Endometrial microvascular endothelial cells (primary cell): Measurements from ENCODE around the gene KBTBD6.

DNA sequence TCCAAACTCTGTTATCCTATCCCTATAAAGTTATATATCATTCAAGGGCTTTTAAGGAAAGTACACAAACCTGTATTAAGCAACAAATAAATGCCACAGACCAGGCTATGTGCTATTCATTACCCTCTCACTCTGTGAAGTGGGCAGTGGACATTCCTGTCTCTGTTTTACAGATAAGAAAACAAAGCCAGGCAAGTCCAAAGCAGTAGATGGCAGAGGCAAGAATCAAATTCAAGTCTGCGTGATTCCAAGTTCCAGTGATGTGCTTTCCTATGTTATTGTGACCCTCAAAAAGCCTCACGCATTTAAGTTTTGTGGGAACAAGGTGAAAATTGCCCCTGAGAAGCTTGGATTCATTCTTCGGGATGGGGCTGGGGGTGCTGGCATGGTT lies 140.5 kb downstream of the LHFPL6 start:
- RAMPAGE, long total RNA = no peak

- RAMPAGE, long total RNA = no peak
Observed at GRCh38 chr13:39489946-39490629, 112.9 kb downstream of the LHFPL6 start.

DNA sequence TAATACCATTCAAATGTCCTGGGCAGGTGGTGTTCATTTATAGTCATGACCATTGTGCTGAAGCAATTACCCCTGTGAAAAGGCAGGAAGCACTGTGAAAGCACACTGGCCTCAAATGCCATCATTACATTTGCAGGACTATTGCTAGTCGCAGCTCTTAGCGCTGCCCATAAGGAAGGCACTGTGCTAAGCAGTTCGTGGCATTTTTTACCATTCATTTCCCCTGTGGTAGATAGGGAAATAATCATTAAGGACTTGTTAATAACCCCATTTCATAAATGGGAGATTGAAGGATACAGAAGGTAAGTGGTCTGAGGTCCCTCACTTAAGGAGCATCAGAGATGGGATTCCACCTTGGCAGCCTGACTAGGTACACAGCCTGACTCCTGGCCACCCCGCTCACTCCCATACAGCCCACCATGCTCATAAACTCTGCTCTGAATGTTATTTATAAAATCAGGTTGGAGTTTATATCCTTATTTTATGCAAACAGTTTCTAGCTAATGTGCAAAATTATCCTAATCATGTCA lies 108.8 kb downstream of the LHFPL6 start:
- RAMPAGE, long total RNA = no peak

DNA sequence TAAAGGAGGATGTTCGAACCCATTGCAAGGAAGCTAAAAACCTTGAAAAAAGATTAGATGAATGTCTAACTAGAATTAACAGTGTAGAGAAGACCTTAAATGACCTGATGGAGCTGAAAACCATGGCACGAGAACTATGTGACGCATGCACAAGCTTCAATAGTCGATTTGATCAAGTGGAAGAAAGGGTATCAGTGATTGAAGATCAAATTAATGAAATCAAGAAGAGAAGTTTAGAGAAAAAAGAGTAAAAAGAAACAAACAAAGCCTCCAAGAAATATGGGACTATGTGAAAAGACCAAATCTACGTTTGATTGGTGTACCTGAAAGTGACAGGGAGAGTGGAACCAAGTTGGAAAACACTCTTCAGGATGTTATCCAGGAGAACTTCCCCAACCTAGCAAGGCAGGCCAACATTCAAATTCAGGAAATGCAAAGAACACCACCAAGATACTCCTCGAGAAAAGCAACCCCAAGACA lies 85.9 kb downstream of the COG6 start:
- RAMPAGE, long total RNA = no peak

DNA sequence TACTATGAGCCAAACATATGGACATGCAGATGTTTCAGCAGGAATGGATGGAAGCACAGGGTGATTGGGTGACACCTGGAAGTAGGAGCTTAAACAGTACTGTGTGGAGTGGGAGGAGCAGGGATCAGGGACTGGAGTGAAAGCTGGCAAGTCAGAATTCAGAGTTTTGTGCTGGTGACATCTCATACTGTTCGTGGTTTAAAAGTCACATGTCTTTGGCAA lies 408.2 kb downstream of the COG6 start:
- RAMPAGE, long total RNA = no peak

- RAMPAGE, long total RNA = no peak
Observed at GRCh38 chr13:40115834-40116589, 460.6 kb downstream of the COG6 start.

- RAMPAGE, long total RNA = no peak
Observed at GRCh38 chr13:40192789-40193806, 473.3 kb downstream of the FOXO1 start.

DNA sequence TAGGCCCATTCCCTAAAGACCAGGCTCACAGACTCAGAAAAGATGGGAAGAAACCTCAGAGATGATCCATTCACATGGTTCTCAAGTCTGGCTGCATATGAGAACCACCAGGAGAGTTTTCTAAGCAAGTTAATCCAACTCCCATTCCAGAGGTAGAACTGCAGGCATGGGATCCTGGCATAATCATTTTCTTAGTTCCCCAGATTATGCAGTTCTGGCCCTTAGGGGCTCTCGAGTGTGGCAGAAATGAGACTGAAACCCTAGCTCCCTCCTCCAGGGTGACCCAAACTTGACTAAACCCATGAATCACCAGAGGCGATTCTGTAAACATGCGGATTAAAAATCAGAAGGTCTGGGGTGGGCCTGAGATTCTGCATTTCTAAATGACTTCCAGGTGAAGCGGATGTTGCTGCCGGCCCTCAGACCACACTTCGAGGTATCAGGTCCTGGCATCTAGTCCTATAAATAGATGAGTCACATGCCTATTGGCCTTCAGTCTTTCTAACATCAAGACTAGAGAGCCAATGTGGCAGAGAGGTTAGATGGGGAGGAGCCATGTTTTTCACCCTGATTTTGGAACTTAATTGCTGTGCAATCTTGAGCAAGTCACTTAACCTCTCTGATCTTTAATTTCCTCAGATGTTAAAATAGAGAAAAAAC lies 431.3 kb downstream of the FOXO1 start:
- RAMPAGE, long total RNA = no peak

- RAMPAGE, long total RNA = no peak
Observed at GRCh38 chr13:40313890-40314171, 352.6 kb downstream of the FOXO1 start.

GRCh38 chr13:40375702-40376470 lies 290.6 kb downstream of the FOXO1 start:
- RAMPAGE, long total RNA = no peak

- RAMPAGE, long total RNA = no peak
Observed at GRCh38 chr13:40441144-40441734, 225.2 kb downstream of the FOXO1 start.

- RAMPAGE, long total RNA = no peak
Observed at GRCh38 chr13:40587652-40588180, 78.7 kb downstream of the FOXO1 start.

- RAMPAGE, long total RNA = no peak
Observed at GRCh38 chr13:40649034-40649865, 17.2 kb downstream of the FOXO1 start.

DNA sequence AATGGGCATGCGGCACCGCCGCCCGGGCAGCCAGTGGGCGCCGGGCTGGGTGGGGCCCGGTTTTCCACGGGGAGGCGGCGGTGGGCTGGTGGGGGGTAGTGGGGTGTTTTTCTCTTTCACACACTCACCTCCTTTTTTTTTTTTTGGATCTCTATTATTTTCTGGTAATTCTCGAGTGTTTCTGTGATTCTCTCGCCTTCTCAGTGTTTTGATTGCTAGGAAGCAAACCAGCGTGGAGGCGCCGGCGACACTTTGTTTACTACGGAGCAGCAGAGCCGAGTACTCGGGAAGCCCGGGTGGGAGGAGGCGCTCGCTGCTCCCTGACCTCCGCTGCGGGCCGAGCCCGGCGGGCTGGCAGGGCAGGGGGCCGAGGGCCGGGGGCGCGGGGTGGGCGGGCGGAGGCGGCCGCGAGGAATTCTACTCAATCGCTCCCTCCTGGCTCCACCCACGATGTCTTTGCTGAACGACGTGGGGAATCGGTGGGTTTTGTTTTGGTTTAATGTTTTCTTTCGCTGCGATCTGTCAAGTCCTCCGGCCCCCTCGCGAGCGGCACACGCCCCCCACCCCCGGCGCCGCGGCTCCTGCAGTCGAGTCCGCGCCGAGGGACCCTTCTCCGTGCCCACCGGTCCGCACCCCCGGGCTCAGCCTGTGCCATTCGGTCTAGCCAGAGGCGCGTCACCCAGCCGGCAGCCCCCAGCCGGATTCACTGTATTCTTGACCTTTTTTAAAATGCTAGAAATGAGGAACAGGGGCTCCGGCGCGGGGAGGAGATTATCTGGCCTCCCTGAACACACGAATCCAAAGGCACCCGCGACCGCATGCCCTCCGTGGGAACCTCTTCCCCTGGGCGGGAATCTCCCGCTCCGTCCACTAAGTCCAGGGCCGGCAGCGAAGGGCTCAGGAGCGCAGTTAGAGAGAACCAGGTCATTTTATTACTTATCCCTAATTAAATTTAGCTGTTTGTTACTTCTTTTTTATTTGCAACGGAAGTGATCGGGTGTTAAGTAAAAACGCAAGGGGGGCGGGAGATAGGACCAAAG lies 587 bp upstream of the FOXO1 start:
- RAMPAGE, long total RNA = no peak

- RAMPAGE, long total RNA = no peak
Observed at GRCh38 chr13:41004652-41005368, 14.3 kb downstream of the ELF1 start.

- RAMPAGE, long total RNA = no peak
Observed at GRCh38 chr13:41057265-41057846, 4.0 kb upstream of the WBP4 start.

- RAMPAGE, long total RNA = no peak
Observed at GRCh38 chr13:41062263-41062622, 934 bp downstream of the WBP4 start.

DNA sequence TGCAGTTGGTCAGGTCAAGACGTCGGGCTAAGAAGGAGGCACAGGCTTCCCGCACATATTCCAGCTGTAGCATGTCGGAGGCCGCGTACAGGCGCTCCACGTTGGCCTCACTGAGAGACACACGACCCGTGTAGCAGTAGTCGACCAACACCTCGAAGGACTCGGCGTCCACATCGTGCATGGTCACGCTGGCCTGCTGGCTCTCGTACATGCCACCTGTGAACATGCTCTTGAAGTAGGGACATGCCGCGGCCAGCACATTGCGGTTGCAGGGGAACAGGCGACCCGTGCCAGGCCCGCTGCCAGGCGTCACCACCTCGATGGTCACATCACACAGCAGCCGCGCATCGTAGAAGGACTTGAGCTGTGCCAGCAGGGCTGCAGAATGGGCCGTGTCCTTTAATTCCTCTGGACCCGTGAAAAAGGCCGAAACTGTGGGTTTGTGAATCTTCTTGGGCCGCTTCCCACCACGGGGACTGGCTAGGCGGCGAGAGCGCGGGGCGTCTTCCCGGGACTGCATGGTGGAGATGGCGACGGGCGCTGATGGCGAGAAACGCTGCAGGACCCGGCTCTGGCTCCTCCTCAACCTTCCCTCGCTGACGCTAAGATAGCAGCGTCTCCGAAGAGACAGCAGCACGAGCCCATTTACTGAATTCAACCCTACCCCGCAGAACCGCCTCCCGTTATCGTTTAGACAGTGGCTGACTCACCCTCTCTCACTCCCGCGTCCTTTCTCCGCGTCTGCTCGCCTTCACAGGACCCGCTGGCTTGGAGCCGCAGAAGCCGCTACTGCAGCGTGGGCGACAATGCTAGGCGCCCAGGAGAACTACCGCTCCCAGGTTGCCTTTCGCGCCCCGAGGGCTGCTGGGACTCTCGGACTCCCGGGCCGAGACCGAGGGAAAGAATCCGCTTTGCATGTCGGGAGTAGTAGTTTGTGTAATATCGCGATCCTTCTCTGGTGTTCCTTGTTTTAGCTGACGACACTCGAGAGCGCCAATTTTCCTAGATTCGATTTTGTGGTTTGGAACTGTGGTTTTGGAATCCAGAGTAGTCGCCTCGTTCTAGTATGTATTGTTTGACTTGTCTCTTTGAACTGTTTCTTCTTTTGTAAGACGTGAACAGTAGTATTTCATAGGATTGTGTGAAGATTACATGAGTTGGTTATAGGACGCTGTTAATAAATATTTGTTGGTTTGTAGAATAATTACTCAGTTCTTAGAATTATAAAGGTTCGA lies at the start of gene KBTBD6:
KBTBD6 (minus strand) TSS at position 811 of the 1,235 bp plus-strand sequence.
- RAMPAGE, long total RNA = no peak

DNA sequence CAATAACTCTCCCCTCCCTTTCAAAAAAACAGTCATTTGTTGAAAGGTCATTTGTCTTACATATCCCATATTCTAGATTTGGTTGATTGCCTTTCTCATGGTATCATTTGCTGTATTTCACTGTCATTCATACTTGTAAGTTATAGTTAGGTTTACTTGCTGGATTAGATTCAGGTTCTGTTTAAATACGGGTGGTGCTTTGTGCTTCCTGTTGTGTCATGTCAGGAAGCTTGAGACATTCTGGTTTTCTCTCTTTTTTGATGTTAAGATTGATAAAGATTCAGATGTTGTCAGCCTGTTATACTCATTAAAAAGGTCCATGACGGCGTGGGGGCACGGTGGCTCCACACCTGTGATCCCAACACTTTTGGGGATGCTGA lies 45.6 kb downstream of the NAA16 start:
- RAMPAGE, long total RNA = no peak

DNA sequence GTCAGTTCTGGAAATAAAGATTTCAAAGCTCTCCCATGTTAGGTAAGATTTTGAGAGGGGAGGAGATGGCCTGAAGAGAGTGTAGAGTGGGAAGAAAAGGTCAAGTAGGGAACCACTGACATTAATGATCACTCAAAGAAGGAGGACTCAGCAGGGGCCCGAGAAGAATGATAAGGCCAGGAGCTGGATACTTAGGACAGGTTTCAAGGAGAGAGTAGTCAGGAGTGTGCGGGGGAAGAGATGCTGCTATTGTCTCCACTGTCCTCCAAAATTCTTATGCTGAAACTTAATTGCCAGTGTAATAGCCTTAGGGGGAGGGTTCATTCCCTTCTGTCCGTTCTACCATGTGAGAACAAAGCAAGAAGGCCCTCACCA lies 40.0 kb upstream of the RGCC start:
- RAMPAGE, long total RNA = no peak